Cardiac septum (tissue), 1 donor: ENCODE measurements around a stretch of chr5.

GRCh38 chr5:56817191-56817702 lies 1.9 kb downstream of the MAP3K1 start:
- PRO-cap = no peak

- PRO-cap = no peak
Observed at GRCh38 chr5:56872671-56873067, 36.7 kb upstream of the SETD9 start.

DNA sequence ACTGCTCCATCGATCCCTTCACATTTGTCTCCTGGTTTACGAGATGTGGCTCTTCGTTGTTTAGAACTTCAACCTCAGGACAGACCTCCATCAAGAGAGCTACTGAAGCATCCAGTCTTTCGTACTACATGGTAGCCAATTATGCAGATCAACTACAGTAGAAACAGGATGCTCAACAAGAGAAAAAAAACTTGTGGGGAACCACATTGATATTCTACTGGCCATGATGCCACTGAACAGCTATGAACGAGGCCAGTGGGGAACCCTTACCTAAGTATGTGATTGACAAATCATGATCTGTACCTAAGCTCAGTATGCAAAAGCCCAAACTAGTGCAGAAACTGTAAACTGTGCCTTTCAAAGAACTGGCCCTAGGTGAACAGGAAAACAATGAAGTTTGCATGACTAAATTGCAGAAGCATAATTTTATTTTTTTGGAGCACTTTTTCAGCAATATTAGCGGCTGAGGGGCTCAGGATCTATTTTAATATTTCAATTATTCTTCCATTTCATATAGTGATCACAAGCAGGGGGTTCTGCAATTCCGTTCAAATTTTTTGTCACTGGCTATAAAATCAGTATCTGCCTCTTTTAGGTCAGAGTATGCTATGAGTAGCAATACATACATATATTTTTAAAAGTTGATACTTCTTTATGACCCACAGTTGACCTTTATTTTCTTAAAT lies 15.7 kb upstream of the SETD9 start:
- PRO-cap = no peak

DNA sequence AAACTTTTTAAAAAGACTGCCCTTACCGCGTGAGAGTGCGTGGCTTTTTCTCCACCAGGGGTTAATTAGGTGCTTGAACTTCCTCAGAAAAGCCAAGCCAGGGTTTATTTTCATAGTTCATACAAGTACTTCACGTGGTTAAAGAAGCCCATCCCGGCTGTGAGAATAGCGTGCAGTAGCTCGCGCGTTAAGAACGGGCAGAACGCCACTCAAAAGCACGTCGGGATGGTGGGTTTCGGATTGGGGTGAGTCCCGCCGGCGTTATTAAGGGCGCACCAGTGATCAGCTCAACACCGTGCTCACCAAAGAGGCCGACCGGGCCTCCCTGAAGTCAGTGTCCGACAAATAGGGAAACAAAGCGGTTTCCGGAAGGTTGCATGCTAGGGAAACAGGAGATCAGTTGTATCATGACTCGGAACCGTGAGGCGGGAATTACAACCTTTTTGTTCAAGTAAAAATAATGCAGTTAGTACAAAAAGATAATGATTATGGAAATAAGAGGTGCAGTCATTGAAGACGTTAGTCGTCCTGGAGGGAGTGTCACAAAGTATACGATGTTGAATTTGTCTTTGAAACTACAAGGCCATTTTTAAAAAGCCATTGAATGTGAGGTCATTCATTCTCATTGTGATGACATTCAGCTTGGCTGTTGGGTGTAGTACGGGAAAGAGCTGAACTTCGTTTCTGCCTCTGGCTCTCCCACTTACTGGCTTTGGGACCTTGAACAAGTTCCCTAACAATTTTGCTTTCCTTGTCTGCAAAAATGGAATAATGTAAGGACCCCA lies 946 bp downstream of the SETD9 start:
- PRO-cap = unidirectional peak, minus-strand start at position 327 of the sequence

- PRO-cap = no peak
Observed at GRCh38 chr5:57003513-57003904, 51.6 kb upstream of the MIER3 start.

- PRO-cap = no peak
Observed at GRCh38 chr5:57171788-57172239, 2.0 kb upstream of the GPBP1 start.

DNA sequence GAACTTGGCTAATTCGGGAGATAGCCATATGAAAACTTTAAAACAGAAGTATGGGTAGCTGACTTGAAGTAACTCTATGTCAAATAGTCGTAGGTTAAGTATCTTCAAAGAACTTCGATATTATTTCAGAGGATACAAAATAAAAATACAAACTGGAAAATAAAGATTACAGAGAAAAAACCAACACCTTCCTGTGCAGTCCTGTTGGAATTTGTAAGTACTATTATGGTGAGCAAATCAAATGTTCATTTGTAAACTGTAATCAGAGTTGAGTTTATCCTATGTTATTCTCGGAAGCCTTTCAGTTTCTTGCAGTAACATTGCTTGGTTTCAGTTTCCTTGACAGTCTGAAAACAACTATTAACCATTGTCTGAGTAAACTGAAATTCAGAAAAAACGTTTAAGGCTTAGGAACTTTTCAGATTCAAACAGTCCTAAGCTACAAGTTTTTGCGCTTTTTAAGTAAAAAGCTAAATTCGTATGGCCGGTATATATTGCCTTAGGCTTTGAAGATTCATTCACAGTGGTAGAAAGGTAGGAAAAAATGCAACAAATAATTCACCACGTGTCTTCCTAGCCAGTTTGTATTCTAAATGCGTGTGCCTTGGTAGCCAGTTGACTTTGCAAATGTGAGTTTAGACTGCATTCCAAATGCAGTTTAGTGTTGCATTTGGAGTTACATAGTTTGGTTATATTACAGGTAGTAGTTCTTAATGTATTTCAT lies 2.5 kb downstream of the GPBP1 start:
- PRO-cap = bidirectional peak, plus-strand start at position 394 of the sequence, minus-strand start at position 213 of the sequence

DNA sequence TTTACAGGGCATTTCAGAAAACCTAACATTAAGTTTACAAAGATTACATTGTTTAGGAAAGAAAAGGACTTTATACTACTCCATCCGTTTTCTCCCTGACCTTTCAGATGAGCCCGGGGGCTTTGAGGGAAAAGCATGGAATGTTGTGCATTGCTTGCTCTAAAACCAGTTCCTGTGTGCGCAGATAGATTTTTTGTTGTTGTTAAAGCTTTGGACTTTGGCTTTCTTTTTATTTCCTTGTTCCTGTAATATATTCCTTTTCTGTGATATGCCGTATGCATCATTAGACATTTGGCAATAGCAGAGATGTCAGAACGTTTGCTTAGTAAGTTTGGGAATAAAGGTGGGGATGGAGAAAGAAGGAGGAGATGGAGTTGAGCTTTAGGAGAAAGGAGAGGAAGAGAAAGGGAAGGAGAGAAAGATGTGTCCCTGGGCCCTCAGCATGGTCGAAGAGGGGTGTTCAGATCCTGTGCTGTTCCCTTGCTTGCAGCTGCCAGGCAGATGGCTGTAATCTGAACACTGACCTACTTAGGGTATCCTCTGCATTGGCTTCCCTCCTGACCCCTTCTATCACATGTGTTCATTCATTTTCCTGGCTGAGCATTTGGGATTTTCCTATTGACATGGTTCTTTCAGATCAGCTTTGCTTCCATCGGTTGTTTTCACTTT lies 26.3 kb downstream of the ACTBL2 start:
- PRO-cap = no peak

GRCh38 chr5:57653902-57654469 lies 171.4 kb upstream of the ACTBL2 start:
- PRO-cap = bidirectional peak, plus-strand start at chr5:57654194, minus-strand start at chr5:57654049

DNA sequence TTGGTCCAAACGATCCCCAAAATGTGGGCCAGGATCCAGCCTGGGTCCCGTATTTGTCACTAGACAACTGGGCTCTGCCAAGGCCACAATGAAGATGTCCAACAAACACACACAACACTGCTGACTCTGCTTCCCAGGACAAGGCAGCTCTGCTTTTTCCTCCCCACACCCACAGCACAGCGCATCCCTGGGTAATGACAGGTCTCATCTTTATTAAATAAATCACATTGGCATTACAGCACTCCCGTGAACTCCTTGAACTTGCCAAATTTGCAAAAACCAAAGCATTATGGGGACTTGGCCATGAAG lies 424.1 kb upstream of the ACTBL2 start:
- PRO-cap = no peak

GRCh38 chr5:57989429-57989812 lies 470.5 kb downstream of the PLK2 start:
- PRO-cap = unidirectional peak, plus-strand start at chr5:57989637

GRCh38 chr5:58088865-58089497 lies 370.9 kb downstream of the PLK2 start:
- PRO-cap = no peak

GRCh38 chr5:58244762-58245354 lies 215.0 kb downstream of the PLK2 start:
- PRO-cap = bidirectional peak, plus-strand start at chr5:58245110, minus-strand start at chr5:58244939

GRCh38 chr5:59016186-59016454 lies 433.2 kb downstream of the RAB3C start:
- PRO-cap = no peak

DNA sequence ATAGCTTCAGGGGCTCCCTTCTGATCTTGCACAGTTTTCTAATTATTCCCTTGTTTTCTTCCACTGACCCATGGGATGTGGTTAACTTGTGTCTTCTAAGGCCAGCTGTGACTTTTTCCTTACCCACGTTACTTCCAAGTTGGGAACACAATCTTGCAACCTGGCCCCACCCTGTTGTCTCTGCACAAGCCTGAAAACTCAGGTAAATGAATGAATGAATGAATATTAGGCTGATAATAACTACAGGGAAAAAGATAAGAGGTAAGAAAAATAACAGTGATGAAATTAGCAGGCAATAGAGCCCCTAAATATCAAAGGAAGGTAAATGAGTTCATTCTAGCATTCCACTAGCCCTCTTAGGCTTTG lies 559.0 kb downstream of the RAB3C start:
- PRO-cap = no peak

GRCh38 chr5:59198426-59198681 lies 615.5 kb downstream of the RAB3C start:
- PRO-cap = no peak

DNA sequence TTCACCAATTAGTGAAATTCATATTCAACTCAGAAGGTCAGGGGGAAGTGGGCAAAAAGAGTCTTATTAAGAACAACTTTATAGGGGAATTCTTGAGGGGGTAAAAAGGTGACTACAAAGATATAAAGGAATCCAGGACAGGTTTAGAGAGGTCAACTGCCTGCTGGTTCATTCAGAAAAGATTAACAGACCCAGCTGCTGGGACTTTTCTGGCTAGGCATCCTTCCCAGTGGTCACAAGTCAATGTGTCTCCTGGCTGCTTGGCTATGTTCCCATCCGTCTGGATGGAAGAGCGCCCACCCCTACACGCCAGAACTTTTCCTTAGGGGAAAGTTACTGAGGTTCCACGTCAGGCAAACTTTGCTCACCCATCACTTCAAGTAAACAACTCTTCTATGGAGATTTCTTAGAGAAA lies 350.1 kb downstream of the PDE4D start:
- PRO-cap = no peak

DNA sequence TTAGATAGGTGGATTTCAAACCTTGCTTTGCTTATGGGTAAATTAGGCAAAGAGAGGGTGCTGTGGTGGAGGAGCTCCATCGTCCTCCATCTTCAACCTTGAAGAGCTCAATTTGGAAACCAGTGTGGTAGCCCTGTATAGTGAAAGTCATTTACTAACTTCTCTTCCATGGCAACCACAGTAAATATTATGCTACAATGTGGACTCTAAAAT lies 276.5 kb downstream of the PDE4D start:
- PRO-cap = no peak

GRCh38 chr5:59767571-59767946 lies 126.0 kb downstream of the PDE4D start:
- PRO-cap = no peak

- PRO-cap = no peak
Observed at GRCh38 chr5:60196553-60196909, 303.0 kb upstream of the PDE4D start.